Cardiac muscle cell (in vitro differentiated cells and primary cell): ENCODE measurements around a stretch of chr9.

- RAMPAGE, long total RNA, result no peak
- RRBS, result no CpG with 5 or more reads among the region's 5 CpGs
These were observed 265.5 kb downstream of the AOPEP start for GRCh38 chr9:94991982-94992452.

- RAMPAGE, long total RNA, result no peak
- RRBS, result no CpG with 5 or more reads among the region's 10 CpGs
These were observed 266.1 kb downstream of the AOPEP start for GRCh38 chr9:94992453-94993099.

GRCh38 chr9:95023874-95024136 lies 293.7 kb downstream of the FANCC start:
- RAMPAGE, long total RNA, result no peak
- RRBS, result no CpG with 5 or more reads among the region's 2 CpGs

- RAMPAGE, long total RNA, result no peak
- RRBS, result no CpG with 5 or more reads among the region's 6 CpGs
These were observed 289.3 kb downstream of the FANCC start for GRCh38 chr9:95028199-95028608.

DNA sequence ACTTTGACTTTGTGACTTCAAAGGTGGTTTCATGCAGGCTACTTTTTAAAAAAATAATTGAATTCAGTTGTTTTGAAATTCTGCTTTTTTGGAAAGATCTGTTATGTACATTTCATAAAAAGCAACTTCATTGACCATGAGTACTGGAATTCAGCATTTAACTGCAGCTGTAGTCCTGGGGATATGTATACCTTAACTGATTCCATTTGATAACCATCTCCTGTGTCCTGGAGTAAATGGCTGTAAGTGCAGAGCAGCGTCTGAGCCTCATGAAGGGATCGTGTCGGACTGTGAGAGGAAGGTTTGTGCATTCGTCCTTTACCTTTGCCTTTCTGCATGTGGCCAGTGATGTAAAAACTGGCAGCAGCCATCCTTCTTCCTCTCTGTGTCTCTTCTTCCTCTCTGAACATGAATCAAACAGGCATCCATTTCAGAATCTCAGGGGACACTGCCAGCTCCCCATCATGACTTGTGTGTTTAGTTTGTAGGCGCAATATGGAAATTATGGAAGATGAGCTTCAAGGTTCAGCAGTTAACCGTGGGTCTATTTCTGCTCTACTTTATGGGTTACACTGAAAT lies 287.1 kb downstream of the FANCC start:
- RAMPAGE, long total RNA, result no peak
- RRBS, result no CpG with 5 or more reads among the region's 6 CpGs

- RAMPAGE, long total RNA, result no peak
- RRBS, result no CpG with 5 or more reads among the region's 2 CpGs
These were observed 278.2 kb downstream of the FANCC start for GRCh38 chr9:95039320-95039632.

DNA sequence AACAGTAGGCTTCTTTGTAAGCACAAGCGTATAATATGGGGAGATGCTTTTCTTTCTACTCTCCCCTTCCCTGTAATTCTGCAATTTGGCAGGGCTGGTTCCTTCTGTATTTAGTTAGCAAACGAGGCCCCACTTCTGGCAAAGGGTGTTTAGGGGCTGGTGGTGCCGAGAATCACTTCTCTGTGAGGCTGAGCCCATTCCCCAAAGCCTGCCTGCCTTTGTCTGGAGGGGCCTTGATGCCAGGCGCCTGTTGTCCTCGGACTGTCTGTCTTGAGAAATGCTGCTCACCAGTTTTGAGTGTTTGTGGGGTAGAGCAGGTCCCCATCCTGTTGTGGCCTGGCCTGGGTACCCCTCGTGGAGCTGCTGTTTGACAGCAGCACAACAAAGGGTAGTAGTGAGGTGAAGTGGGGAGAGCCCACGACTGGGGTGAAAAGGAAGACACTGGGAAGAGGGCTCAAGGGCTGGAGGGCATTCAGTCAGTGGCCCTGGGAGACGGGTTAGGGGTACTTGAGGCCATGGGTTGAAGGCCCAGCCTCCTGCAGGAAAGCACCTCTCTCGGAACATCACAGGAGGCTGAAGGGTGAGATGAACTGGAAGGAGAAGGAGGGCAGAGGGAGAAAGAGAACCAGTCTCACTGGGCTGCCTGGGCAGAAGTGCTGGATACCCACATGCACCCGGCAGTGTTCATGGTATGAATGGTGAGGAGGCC lies 259.0 kb downstream of the FANCC start:
- RAMPAGE, long total RNA, result no peak
- RRBS, result no CpG with 5 or more reads among the region's 10 CpGs

GRCh38 chr9:95065089-95065664 lies 252.3 kb downstream of the FANCC start:
- RAMPAGE, long total RNA, result no peak
- RRBS, result no CpG with 5 or more reads among the region's 12 CpGs

- RAMPAGE, long total RNA, result no peak
- RRBS, result no CpG with 5 or more reads among the region's 18 CpGs
These were observed 232.6 kb downstream of the FANCC start for GRCh38 chr9:95084885-95085402.

DNA sequence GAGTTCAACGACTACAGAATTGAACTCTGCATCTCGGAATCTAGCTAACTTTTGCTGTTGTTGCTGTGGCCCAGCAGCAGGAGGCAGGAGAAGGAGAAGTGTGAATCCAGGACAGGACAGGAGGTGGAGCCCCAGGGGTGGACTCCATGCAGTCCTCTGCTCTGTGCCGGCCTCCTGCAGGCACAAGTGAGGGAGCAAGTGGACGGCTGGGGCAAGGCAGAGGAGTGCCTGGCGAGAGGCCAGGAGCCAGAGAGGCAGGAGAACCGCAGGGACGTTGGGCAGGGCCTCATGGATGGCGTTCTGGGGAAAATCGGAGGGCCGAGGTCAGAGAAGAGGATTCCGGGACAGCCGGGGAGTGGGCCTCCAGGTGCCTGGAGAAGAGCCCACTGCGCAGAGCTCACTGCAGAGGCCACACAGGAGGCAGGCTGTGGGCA lies 214.1 kb downstream of the FANCC start:
- RAMPAGE, long total RNA, result no peak
- RRBS, result no CpG with 5 or more reads among the region's 13 CpGs

- RAMPAGE, long total RNA, result no peak
- RRBS, result no CpG with 5 or more reads among the region's 12 CpGs
These were observed 204.6 kb downstream of the FANCC start for GRCh38 chr9:95112668-95113524.

- RAMPAGE, long total RNA, result no peak
- RRBS, result 0% methylated on average over 7 of the region's 31 CpGs
These were observed 190.0 kb downstream of the FANCC start for GRCh38 chr9:95127393-95128101.

DNA sequence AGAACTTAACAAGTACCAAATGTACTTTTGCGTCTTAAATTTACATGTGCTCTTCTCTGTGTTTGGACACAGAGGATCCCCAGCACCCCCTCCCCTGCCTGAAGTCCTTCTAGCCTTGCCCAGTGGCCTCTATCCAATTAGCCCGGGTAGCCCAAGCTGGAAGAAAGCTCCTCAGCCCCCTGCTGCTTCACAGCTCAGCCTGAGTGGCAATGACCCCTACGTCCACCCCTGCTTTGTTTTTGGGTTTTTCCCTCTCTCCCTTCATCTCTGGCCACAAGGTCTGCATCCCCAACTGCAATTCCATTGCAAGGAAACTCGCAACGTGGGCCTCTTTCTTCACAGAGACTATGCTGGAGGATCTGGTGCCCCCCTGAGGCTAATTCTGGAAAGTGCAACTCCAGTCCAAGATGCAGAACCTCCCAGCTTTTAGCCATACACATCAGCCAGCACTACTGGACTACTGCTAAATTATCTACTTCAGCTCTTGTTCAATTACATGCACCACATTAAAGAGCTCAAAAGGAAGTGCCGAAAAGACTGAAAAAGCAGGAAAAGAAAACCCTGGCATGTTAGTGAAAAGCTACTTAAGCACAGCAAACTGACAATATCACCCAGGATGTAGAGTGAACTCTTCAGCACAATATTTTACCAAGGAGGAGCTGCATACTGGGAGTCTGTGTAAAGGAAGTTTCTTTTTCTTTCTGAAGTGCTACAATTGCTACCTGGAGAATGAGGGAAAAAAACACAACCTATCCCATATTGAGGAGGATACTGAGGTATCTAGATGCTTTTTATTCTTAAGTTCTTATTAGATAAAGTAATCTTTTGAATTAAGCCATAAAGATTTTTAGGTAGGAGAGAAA lies 186.1 kb downstream of the FANCC start:
- RAMPAGE, long total RNA, result no peak
- RRBS, result no CpG with 5 or more reads among the region's 6 CpGs

- RAMPAGE, long total RNA, result no peak
- RRBS, result no CpG with 5 or more reads among the region's 22 CpGs
These were observed 173.2 kb downstream of the FANCC start for GRCh38 chr9:95144129-95144864.

DNA sequence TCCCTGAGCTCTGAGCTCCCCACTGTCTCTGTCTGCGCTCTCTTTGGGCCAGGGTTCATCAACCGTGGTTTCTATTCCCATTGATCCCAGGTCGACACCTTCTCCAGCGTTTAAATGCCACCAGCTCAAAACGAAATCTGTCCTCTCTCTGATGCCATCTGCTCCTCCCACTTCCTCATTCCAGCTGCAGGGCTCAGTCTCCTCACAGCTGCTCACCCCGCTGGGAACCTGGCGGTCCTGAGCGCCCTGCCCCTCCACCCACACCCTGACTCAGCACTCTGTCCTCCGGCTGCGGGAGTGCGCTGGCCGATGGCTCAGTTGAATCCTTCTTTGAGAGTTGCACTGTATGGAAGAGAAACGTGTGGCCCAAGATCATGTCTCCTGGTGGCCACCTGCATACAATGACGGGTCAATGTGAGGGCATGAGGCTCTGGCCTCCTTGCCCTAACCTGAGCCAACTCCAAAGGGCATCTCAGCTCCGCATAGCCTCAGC lies 74.9 kb downstream of the PTCH1 start:
- RAMPAGE, long total RNA, result no peak
- RRBS, result no CpG with 5 or more reads among the region's 15 CpGs

DNA sequence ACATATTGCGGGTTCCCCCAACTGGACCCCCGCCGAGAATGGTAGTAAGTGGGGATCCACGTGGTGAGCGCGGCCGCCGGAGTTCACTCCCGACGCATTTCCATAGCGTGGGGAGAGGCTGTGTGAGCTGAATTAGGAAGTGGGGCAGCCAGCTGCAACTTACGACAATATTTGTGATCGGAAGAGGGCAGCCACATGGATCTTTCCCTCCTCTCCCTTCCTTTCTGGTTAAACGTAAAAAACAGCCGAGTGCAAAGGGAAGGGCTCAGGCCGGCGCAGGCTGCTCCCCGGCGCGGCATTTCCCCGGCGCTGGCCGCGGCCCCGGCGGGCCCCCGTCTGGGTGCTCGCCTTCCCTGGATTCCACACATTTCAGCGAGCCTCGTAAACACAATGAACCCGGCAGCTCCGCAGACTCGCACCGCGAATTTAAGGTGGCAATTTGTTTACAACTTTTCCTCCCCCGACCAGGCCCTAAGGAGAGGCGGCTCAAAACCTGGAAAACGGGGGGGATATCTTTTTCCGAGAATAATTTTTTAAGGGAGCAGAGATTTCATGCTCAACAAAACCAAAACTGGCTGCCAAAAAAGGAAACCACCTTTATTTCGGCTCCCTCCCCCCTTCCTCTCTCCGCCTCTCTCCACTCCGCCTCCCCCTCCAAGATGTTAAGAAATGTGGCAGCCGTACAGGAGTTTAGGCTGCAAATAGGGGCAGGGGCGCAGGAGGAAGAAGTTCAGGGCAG lies 1.8 kb downstream of the PTCH1 start:
- RAMPAGE, long total RNA, result start-site peak on the minus strand centred at position 409 of the sequence, 173 bp wide, 15 and 29 reads in 2 replicates
- RRBS, result 1% methylated on average over 7 of the region's 44 CpGs

- RAMPAGE, long total RNA, result no peak
- RRBS, result 6% methylated on average over 36 of the region's 110 CpGs
These were observed 1.5 kb upstream of the PTCH1 start for GRCh38 chr9:95510143-95511342.

- RAMPAGE, long total RNA, result no peak
- RRBS, result 80% methylated on average over 1 of the region's 10 CpGs
These were observed 120.5 kb upstream of the ERCC6L2 start for GRCh38 chr9:95754929-95755505.

DNA sequence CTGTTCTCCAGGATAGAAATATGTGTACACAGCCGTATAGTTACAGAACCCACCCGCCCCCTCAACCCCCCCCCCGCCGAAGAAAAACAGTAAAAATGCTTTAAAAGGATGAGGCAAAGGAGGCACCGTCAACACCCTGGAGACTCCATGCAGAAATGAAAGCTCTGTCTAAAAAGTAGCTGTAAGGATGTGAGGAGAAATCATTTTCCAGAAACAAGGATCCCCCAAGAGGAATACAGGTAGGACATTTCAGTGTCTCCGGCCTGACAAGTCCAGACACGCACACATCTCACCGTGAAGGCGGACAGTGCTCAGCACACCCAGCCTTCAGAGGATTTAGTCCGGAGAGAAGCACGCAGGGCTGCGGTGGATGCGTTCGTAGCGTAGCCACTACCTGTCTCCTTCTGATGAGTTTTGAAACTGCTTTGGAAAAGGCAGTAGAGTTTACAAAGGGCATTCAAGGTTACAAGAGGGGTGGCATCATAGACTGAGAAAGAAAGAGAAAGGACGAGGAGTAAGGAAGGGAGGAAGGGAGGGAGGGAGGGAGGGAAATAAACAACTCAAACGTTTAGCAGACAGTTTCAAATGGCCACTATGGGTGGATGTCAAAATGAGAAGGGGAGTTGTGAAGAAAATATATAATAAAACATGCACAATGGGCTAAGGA lies 110.6 kb upstream of the ERCC6L2 start:
- RAMPAGE, long total RNA, result no peak
- RRBS, result 24% methylated on average over 4 of the region's 17 CpGs

- RAMPAGE, long total RNA, result no peak
- RRBS, result no CpG with 5 or more reads among the region's 4 CpGs
These were observed 1.0 kb upstream of the ERCC6L2 start for GRCh38 chr9:95874484-95874845.